SP-49 (cell line): ENCODE results near the genes PDIA5, ROPN1 and KALRN.

DNA sequence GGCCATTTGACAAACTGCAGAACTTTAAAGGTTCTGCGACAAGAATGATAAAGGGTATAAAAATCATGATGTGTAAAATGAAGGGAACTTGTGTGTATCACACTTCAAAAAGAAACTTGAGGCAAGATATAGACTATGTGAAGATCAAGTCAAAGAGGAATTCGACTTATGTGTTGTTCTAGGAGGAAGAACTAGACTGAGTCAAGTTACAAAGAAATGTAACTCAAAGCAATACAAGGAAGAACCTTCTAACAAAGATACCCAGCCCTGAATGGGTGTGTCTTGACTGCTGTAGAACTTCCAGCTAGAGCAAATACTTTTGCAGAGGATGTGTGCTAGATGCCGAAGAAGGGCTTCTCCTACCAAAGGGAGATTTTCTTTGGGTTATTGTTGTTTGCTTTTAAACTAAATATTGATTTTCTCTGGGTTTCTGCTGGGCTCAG is 2.4 kb downstream of the SLC49A4 start:
- PRO-cap, result no peak

DNA sequence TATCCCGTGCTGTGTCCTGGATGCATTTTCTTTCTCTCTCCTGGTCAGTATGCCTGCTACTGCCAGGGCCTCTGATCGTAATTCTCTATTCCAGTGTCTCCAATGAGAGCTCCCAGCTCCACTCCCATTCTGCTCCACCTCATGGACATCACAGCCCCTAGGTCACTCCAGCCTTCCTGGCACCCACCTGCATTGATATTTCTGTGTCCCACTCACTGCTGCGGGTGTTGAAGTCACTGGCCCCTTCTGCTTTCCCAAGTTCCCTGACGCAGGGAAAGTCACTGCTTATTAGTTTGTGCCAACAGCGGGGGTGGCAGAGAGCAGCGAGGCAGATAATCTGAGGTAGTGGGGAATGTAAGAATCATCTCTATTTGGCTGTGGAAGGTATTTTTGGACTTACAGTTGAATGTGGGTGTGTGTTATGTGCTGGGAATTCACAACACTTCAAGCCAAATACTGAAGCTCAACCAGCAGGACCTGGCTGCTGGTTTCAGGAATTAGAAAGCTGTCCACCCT is 58.0 kb downstream of the SEMA5B start:
- PRO-cap, result no peak

DNA sequence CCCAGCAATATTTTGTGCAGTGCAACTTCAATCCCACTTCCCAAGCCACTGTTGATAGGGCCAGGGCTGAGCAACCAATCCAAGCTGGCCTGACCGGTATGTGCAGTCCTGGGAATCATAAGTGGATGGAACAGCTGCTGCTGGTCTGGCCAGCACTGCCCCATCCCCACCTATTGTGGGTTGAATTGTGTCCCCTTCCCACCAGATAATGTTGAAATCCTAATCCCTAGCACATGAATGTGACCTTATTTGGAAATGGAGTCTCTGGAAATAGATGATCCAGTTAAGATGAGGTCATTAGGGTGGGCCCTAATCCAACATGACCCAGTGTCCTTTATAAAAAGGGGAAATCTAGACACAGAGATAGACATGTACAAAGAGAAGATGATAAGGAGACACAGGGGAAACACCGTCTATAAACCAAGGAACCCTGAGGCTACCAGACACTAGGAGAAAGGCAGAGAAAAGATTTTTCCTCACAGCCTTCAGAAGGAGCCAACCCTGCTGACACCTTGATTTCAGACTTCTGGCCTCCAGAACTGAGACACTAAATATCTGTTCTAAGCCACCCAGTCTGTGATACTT is 13.6 kb upstream of the PDIA5 start:
- PRO-cap, result no peak

GRCh38 chr3:123066630-123067971 is at the start of gene PDIA5:
PDIA5 (plus strand) TSS chr3:123067025.
- PRO-cap, result unidirectional peak, plus-strand start at chr3:123067025; unidirectional peak, plus-strand start at chr3:123067100

GRCh38 chr3:123067972-123068935 is 1.4 kb downstream of the PDIA5 start:
- PRO-cap, result no peak

DNA sequence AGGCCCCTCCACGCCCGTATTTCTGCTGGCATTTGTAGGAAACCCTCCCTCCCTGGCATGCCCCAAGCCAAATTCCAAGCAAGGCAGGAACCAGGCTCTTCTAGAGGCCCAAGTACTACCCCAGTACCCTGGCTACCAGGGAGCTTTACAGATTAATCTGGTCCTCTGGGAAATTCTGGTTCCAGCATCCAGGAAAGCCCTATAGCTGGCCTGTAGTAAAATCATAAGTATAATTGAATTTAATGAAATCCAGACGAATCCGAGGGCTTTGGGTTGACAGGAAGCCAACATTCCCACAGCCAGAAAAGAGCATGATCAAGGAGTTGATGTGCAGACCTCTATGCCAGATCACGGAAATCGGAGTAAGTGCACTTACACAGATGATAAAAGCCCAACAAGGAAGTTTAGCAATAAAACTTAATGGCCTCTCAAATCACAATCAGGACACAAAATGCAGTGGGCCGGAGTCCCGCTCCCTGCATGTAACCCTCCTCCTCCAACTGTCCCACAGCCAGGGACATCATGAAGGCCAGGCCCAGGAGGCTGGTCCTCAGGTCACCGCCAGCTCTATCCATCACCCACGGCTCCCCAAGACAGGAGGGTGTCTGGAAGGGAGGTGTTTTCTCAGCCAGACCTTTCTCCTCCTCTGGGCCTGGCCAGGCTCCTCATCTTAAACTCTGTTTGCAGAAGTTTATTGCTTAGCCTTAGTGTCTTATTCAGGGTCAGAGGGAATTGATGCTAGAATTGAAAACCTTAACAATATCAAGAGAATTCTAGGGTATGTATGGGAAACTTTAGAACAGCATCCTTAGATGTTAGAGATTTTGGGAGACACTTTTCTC is 62.8 kb upstream of the SEC22A start:
- PRO-cap, result no peak

GRCh38 chr3:123151445-123151971 is 50.2 kb upstream of the SEC22A start:
- PRO-cap, result no peak

- PRO-cap, result no peak
Observed at GRCh38 chr3:123217865-123218510, 16.2 kb downstream of the SEC22A start.

- PRO-cap, result no peak
Observed at GRCh38 chr3:123271533-123272158, 69.9 kb downstream of the SEC22A start.

- PRO-cap, result no peak
Observed at GRCh38 chr3:123314300-123315591, 113.0 kb downstream of the SEC22A start.

DNA sequence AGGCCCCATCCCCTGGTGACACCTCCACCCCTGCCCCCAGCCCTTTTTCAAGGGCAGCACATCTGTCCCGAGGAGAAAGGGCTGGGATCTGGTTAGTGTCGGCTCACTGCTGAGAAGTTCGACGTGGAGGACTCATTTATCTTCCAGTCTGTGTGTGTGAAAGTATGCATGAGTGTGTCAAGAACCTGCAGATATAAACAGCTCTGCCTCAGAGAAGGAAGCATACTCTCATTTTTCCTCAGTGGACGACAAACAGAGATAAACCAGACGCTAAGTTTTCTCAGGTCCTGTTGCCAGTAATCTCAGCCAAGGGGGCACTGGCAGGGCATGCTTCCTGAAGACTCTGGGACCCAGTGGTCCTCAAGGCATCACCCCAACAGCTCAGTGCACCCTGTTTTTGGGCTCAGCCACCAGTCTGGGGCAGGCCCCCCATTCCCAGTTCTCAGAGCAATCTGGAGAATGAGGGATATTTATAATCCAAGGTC is 73.8 kb downstream of the ADCY5 start:
- PRO-cap, result no peak

GRCh38 chr3:123642223-123642615 is 57.4 kb upstream of the HACD2 start:
- PRO-cap, result no peak

DNA sequence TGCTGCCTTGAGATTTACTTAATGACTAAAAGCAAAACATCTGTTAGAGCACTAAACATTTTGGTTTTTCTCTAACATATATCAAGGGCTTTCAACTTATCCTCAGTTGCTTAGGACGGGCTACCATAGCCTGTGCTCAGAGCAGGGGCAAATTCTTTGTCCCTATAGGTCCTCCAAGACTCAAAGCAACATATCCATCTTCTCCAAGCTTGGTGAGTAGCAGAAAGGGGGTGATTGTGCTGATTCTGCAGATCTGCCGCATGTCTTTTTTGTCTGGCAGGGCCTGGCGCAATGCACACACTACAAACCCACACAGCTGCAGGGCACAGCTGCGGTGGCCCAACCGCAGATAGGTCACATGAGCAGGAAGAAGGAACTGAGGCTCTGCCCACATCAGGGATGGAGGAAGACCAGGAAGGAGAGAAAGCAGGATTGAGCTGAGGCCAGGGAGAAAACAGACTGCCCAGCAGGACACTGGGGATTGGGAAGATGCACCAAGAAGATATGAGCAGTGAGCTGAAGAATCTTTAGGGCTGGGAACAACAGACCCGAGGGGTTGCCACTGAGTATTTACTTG is 126.9 kb downstream of the MYLK start:
- PRO-cap, result no peak

GRCh38 chr3:123946693-123947456 is 14.2 kb downstream of the CCDC14 start:
- PRO-cap, result no peak

DNA sequence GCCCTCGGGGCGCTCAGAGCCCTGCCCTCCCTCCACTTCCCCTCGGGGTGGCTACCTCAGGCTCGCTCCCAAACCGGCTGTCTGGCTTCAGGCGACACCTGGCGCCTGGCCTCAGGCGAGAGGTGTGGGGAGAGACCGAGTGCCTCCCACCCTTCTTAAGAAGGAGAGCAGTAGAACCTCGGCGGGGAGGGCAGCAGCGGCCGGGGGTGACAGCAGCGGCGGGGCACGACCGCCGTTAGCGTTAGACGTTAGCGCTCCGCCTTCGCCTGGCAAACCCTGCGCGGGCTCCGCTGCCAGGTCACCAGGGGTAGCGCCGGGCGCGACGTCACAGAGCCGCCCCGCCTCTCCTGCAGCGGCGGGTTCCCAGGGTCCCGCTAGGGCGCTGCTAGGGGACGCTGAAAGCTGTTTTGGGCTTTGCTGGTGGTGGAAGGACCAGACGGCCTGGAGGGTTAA is at the start of gene ROPN1:
Gene ROPN1, minus strand, starts transcription at position 258 of the 453 bp plus-strand sequence.
- PRO-cap, result no peak

GRCh38 chr3:124032615-124033483 is at the start of gene KALRN:
KALRN (plus strand) TSS chr3:124033369.
- PRO-cap, result no peak

DNA sequence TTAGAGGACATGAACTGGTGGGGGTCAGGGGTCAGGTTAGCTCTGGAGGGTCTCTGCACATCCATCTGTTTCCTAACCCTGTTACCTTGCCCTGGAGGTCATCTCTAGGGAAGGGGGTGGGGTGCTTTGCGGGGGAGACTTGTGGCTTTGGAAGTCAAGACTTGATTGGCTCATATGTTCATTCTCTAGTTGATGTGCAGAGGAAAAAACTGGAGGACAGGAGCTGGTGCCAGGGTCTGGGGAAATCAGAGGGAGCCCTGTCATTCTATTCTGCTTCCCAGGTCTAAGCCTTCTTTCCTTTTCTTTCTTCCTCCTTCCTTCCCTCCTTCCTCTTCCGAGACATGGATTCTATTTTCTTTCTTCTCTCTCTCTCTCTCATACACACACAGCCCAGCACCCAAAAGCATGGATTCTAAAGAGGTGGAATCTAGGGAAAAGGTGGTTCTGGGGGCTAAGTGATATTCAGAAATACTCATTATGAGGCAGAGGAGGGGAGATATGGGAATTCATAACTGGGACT is 1.8 kb downstream of the KALRN start:
- PRO-cap, result no peak

- PRO-cap, result no peak
Observed at GRCh38 chr3:124041339-124041914, 8.3 kb downstream of the KALRN start.

DNA sequence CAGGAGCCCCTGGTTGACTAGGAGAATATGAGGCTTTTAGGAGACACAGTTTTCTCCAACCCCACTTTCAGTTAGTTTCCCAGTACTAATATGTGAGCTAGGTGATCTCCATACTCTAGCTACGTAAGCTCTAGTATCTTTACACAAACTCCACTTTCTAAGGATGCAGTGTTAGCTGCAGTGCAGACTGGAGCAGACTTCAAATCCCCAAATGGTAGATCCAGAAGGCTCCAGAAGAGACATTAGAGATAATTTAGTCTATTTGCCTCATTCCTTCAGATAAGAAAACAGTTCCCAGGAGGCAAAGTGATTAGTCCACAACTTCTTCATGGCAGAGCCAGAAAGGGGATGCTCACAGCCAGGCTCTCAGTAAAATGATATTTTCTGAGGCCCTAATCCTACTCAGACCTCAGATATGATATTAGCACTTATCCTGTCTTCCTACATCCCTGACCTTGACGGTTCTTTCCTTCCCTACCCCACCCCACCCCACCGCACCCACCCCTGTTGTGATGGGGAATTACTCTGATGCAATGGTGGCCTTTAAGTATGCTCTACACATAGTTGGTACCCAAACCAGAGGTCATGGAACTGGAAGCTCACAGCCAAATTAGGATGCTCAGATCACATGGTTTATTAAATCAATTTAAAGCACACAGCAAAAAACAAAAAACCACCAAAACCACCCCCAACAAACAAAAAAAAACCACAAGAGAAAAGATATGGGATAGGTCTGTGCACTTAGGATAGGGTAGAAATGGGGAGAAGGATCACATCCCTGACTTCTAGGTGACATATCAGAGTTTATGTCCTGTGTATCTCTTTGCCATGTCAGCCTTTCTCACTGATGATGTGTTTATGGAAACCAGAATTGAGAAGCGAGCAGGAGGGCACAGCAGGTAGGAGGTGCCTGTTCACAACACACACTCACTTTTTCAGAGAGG is 33.9 kb downstream of the KALRN start:
- PRO-cap, result no peak

DNA sequence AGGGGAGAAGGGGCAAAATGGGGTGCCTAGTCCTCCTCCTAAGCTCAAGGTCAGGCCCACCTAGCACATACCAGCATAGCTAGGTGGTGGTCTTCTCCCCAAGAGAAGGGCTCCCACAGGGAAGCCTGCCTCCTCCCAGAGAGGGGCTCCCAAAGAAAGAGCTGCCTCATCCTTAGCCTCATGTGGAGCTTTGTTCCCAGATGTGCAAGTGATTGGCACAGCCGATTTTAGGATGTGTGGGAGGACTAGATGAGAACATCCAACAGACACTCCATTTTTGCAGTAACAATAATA is 249.7 kb downstream of the KALRN start:
- PRO-cap, result no peak